HT1080 (cell line): ENCODE measurements around a stretch of chr6.

DNA sequence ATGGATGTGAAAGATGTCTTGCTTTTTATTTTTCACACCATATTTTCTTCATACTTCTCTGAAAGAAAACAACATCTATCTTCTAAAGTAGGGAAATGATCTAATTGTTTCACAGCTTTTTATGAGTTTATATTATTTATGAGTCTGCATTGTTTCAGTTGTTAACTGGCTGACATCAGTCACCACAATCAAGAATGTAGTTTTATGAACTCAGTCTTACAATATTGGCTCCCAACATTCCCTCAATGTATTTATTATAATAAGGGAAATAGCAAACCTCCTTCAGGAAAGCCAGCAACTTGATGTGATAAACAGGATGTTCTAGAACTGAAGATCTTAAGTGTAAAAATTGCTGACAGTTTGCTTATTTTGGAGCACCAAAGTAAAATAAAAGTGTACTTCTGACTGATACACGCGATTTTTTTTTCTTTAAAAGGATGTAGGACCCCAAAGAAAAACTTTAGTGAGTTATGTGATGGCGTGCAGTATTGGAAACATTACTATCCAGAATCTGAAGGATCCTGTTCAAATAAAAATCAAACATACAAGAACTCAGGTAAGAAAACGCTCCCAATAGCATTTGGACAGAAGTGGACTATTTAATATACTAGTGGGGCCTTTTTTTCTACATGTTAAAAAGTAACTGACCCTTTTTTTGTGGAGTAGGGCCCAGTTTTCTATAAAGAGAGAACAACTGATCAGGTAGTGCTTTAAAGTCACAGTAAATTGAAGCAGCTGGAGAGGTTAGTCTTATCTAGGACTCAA is 106.1 kb downstream of the ADGRG6 start:
RAMPAGE:
- cytosol, long total RNA, result no peak
- long total RNA, result no peak
- nucleus, long total RNA, result no peak

DNA sequence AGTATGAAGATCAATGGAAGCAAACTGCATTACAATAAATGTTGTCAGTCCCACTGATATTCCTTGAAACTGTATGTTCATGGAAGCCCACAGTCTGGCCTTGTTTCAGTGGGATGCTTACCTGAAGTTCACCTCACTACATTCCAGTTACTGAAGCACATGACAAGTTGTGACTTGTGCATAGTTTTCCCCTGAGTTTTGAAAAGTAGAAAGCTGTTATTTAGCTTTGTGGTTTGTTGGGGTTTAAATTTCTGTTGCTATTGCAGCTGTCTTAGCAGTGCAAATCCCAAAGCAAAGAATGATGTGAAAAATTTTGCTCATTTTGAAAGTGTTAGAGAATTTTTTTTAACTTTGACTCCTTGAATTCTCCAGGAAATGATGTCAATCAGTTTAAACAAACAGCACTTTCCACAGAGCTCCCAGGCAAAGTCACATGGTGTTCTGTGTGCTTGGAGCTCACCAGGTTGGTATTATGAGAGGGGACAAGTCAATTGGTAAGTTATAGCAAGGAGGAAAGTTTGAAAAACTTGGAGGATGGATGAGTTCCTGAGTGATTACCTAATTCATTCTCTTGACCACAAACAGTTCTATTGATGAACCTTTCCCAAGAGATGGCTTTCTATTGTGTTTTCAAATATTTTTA is 268.5 kb downstream of the ADGRG6 start:
RAMPAGE:
- cytosol, long total RNA, result no peak
- long total RNA, result no peak
- nucleus, long total RNA, result no peak

GRCh38 chr6:142810873-142811501 is 134.0 kb downstream of the HIVEP2 start:
RAMPAGE:
- cytosol, long total RNA, result no peak
- long total RNA, result no peak
- nucleus, long total RNA, result no peak

DNA sequence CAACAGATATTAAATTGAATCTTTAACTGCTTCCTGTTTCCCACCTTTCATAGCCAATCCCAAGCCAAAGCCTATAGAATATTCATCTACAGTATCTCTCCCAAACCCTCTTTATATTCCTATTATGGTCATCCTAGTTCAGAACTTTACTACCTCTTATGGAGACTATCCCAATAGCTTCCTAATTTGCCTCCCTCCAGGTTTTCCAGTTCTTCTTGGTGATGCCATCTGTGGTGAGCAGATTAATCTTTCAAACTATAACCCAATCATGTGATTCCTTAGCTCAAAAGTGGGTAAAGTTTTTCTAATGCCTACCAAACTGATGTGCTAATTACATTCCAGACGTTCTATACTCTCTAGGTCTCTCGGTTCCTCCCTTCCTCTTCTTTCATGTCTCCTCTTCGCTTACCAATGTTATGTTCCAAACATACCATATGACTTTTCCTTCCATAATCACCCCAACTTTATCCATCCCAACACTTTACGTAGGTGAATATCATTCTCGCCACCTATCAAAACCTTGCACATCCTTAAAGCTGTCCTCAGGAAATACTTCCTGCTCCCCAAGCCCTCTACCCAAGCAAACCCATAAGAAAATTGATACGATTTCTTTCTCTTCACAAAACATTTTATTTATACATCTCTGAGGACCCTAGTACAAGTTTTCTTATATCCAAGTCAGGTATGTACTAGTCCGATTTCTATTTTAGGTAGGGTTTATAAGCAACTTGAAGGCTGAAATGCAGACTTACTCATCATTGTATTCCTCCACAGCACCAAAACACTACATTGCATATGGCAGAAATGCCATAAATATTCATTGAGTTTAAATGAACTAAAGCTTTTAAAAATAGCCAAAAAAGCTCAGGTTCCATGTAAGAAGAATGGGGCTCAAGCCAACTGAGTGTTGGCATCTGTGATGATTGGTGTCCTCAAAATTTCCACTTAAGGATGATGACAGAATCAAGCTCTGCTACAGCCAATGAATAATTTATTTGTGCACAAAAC is 115.8 kb downstream of the HIVEP2 start:
RAMPAGE:
- cytosol, long total RNA, result no peak
- long total RNA, result no peak
- nucleus, long total RNA, result no peak

DNA sequence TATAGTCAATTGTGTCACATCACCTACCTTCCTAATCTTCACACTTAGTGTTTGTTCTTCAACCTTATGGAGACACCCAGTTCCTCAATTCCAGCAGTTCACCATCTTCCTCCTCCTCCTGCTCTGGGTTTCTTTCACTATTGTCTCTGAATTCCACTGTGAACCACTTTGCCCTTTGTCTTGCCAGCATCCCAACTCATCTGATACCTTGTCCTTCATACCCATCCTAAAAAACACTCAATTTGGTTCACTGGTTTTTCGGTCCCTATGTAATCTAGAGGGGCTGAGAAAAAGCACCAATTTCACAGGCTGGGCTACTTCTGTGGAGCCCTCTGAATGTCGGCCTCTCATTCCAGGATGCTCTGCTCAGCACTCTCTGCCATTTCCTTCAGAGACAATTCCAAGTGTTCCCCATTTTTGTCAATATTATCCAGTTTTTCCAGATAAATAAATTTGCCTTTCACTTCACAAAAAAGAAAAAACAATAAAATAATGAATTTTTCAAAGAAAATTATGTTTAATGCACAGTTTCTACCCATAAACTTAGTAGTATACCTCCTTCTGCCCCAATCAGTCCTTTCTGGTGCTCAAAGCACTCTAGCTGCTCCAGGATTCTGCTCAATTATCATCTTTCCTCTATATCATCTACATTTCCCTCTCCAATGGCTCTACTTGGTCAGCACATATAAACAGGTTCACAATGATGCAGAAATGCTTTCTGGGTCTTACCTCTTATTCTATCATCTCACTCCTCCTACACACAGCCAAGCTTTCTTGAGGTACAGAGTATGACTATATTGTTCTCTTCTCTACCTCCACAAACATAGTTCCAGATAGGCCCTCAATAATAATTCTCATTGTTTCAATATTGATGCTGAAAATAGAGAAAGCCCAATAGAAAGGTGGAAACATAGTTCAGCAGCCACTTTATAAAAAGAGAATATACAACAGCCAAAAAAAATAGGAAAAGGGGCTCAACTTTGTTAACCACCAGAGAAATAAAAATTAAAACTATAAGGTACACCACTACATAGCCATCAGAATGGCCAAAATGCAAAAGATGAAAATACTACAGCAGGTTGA is 48.5 kb downstream of the HIVEP2 start:
RAMPAGE:
- cytosol, long total RNA, result no peak
- long total RNA, result no peak
- nucleus, long total RNA, result no peak

DNA sequence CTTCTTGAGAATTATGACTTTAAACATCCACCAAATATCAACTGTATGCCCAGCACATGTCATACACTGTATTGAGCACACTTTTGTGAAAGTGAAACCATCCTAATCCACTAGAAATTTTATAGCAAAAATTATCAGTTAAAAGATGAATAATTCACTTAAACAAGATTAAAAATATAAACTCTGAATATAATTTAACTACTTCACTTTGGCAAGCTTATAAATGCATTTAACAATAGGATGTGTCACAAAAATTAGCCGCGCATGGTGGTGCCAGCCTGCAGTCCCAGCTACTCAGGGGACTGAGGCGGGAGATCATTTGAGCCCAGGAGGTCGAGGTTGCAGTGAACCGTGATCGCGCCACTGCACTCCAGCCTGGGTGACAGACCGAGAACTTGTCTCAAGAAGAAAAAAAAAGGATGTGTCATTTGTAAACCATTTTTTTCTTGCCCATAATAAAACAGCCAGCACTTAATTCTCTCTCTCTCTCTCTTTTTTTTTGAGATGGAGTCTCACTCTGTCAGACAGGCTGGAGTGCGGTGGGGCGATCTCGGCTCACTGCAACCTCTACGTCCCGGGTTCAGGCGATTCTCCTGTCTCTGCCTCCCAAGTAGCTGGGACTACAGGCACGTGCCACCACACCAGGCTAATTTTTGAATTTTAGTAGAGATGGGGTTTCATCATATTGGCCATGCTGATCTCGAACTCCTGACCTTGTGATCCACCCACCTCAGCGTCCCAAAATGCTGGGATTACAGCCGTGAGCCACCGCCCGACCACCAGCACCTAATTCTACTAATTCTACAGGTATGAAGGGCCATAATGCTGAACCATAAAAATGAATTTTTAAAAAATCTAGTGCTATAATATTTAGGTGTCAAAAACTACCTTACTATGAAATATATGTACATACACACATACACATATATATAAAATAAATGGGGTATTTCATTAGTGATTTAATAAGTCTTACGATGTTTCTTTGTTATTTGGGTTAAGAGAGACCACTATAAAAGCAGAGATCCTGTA is 9.0 kb downstream of the HIVEP2 start:
RAMPAGE:
- cytosol, long total RNA, result no peak
- long total RNA, result no peak
- nucleus, long total RNA, result no peak

DNA sequence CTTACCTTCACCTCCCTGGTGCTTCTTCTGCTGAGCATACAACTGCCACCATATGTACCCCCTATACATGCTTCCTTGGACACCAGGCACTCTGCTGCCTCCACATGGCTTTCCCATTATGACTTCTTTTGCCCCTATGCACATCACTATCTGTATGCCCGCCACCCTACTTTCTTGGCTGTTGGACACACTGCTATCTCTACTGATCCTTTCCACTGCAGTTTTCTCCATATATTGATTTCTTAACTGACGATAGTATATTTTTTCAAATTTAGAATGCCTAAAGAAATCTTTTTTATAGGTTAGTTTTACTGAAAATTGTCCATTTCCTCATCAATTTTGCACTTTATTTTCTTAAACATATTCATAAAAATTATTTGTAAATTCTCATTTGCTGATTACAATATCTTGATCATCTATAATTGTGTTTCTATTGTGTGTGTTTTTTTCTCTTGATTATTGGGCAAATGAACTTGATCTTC is 21.6 kb upstream of the AIG1 start:
RAMPAGE:
- cytosol, long total RNA, result no peak
- long total RNA, result no peak
- nucleus, long total RNA, result no peak

RAMPAGE:
- cytosol, long total RNA, result no peak
- long total RNA, result no peak
- nucleus, long total RNA, result no peak
These were observed 120.8 kb downstream of the AIG1 start for GRCh38 chr6:143181525-143181936.

RAMPAGE:
- cytosol, long total RNA, result no peak
- long total RNA, result no peak
- nucleus, long total RNA, result no peak
These were observed 55.5 kb upstream of the FUCA2 start for GRCh38 chr6:143566958-143567405.

DNA sequence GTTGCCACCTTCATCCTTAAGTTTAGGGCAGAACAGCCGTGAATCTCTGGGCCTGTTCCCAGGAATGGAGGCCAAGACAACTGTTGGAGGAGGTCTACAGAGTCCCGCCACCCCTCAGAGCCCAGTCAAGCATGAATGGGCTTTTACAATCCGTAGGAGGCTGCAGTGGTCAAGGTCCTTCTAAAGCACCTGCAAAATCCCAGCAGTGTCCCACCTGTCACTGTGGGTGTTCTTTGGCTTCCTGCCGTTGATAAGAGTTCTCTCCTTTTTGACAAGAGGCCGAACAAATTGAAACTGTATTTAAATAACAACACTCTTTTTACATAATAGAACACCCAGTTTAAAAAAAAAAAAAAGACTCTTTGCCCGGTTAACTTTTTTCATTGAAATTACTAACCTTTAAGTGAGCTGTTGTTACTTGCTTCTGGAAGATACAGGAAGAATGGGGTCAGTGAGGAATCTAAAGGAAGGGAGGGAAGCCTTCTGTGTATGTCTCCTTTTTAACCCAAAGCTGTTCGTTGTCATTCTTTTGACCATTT is 68.8 kb downstream of the PHACTR2 start:
RAMPAGE:
- cytosol, long total RNA, result no peak
- long total RNA, result no peak
- nucleus, long total RNA, result no peak

RAMPAGE:
- cytosol, long total RNA, result no peak
- long total RNA, result no peak
- nucleus, long total RNA, result no peak
These were observed 6.9 kb upstream of the ZC2HC1B start for GRCh38 chr6:143856956-143858115.

DNA sequence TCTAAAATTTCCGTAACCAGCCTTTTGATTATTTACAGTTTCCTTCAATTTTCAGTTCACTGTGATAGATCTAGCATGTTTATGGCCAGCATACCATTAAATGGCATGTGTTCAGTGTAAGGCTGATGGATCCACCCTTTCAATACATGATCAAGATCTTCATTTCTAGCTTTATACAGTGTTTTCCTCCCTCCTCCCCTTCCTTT is 19.0 kb downstream of the STX11 start:
RAMPAGE:
- cytosol, long total RNA, result no peak
- long total RNA, result no peak
- nucleus, long total RNA, result no peak

DNA sequence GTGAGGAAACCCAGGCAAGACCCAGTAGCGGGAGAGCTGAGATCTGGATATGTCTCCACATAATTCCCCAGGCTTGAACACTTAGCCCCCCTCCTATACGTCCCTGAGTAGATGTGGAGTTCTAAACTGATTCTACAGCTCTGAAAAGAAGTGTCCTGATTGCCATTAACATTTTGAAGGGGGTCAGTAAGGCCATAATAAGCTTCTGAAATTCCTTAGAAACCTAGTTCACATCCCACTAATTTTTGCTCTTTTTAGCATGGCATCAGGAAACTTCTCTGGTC is 20.7 kb downstream of the STX11 start:
RAMPAGE:
- cytosol, long total RNA, result no peak
- long total RNA, result no peak
- nucleus, long total RNA, result no peak

RAMPAGE:
- cytosol, long total RNA, result no peak
- long total RNA, result no peak
- nucleus, long total RNA, result no peak
These were observed 20.3 kb upstream of the UTRN start for GRCh38 chr6:144264721-144265304.

DNA sequence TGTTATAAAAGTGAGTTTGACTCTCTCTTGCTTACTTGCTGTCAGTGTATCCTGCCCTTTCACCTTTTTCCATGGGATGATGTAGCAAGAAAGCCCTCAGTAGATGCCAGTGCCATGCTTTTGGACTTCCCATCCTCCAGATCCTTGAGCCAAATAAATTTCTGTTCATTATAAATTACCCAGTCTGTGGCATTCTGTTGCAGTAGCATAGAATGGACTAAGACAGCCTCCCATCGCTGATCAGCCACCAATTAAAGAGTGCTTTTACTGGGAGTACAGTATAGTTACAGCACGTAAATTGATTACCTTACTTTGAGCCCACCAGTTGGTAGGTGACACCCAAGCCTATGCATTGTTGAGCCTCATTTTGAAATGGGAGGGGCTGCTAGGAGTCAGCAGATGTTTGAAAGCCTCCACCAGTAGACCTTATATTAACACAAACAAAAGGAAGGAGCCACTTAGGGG is 40.2 kb downstream of the UTRN start:
RAMPAGE:
- cytosol, long total RNA, result no peak
- long total RNA, result no peak
- nucleus, long total RNA, result no peak

RAMPAGE:
- cytosol, long total RNA, result no peak
- long total RNA, result no peak
- nucleus, long total RNA, result no peak
These were observed 68.9 kb downstream of the UTRN start for GRCh38 chr6:144353766-144354611.

DNA sequence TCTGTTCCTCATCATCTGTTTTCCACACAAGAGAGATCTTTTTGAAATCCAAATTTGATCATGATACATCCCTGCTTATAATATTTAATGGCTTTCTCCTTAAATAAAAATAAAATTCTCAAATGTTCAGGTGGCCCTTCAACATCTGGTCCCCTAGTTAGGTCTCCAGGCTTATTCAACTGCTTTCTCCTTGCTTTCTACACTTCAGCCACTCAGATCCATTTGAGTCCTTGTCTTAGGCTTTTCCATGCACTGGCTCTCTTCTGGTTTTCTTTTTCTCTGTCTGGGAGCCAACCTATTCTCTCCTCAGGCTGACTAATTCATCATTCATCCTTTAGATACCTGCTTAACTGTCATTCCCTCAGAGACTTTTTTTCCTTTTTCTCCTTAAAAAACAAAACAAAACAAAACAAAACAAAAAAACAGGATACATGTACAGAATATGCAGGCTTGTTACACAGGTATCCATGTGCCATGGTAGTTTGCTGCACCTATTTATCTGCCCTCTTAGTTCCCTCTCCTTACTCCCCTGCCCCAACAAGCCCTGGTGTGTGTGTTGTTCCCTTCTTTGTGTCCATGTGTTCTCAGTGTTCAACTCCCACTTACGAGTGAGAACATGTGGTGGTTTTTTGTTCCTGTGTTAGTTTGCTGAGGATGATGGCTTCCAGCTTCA is 56.6 kb downstream of the SHPRH start:
RAMPAGE:
- cytosol, long total RNA, result no peak
- long total RNA, result no peak
- nucleus, long total RNA, result no peak

RAMPAGE:
- cytosol, long total RNA, result no peak
- long total RNA, result no peak
- nucleus, long total RNA, result no peak
These were observed 446 bp upstream of the SHPRH start for GRCh38 chr6:145964702-145964905.

RAMPAGE:
- cytosol, long total RNA, result no peak
- long total RNA, result no peak
- nucleus, long total RNA, result no peak
These were observed 204.8 kb downstream of the ADGB start for GRCh38 chr6:146803493-146804065.

DNA sequence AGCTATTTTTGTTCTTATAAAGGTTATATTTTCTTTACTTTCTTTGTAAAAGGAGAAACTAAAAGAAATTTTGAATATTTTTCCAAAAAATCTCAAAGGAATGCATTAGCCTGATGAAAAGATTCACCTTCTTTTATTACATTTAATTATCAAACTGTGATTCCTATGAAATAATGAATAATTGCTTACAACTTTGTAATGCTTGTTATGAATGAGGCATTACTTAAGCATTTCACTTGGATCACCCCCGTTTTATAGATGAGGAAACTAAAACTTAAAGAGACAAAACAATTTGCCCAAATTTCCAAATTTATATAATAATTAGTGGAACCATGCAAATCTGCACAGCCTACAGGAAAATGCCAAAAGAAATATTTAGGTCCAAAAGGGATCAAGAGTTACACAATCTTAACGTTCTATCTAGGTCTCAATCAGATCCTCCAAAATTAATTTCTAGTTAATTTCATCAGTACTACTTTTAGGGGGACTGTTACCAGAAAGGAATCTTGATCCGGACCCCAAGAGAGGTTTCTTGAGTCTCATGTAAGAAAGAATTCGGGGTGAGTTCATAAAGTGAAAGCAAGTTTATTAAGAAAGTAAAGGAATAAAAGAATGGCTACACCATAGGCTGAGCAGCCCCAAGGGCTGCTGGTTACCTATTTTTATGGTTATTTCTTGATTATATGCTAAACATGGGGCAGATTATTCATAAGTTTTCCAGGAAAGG is 288.0 kb downstream of the ADGB start:
RAMPAGE:
- cytosol, long total RNA, result no peak
- long total RNA, result no peak
- nucleus, long total RNA, result no peak